SK-N-DZ (cell line): ENCODE measurements around the gene PDE6G.

RAMPAGE:
- cytosol, long total RNA, result no peak
- nucleus, long total RNA, result no peak
These were observed 3.3 kb downstream of the ACTG1 start for GRCh38 chr17:81508970-81509965.

GRCh38 chr17:81567171-81567937 lies 15.2 kb upstream of the FAAP100 start:
RAMPAGE:
- cytosol, long total RNA, result no peak
- nucleus, long total RNA, result no peak

GRCh38 chr17:81621634-81622312 lies 15.1 kb downstream of the NPLOC4 start:
RAMPAGE:
- cytosol, long total RNA, result no peak
- nucleus, long total RNA, result no peak

DNA sequence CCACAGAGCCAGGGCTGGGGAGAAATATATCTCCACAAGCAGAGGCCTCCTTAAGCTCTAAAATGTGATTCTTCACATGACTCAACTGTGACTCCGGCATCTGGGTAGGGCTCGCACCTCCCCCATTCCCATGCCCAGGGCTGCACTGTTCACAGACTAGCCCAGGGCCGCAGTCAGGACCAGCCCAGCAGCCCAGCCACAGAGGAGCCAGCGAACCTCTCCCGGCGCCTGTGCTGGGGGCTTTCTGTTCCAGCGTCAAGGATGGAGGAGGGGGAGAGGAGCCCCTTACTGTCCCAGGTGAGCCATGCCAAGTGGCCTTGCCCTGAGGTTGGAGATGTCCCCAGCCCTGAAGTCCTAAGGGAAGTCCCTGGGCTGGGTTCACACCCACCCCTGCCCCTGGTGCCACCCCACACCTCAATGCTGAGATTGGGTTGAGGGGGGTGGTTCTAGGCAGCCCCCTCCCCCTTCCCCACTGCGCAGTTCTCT lies 5.2 kb downstream of the TSPAN10 start:
RAMPAGE:
- cytosol, long total RNA, result no peak
- nucleus, long total RNA, result no peak

DNA sequence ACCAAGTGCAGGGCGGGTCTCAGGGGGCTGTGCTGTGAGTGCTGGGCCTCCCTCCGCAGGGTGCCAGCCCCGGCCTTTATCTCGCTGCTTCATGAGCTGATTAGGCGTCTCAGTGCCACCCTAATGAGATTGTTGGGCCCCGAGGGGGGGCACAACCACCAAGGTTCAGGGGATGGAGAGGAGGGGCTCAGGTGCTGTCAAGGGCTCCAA lies at the start of gene PDE6G:
TSS of gene PDE6G (minus strand) at position 52 of the 210 bp plus-strand sequence.
RAMPAGE:
- cytosol, long total RNA, result no peak
- nucleus, long total RNA, result no peak

DNA sequence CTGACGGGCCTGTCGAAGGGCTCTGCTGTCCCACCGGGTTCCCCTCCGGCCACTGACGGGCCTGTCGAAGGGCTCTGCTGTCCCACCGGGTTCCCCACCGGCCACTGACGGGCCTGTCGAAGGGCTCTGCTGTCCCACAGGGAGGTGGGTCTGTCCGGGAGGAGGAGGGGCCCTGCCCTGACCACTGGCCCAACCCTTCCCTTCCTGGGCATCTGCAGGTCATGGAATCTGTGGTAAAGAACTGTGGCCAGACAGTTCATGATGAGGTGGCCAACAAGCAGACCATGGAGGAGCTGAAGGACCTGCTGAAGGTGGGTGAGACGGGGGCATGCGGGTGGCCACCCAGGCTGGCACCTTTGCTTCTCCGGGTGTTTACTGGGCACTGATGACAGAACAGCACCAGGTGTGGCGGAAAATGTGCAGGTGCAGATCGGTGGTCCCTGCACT lies 3.0 kb downstream of the HGS start:
RAMPAGE:
- cytosol, long total RNA, result no peak
- nucleus, long total RNA, result no peak

DNA sequence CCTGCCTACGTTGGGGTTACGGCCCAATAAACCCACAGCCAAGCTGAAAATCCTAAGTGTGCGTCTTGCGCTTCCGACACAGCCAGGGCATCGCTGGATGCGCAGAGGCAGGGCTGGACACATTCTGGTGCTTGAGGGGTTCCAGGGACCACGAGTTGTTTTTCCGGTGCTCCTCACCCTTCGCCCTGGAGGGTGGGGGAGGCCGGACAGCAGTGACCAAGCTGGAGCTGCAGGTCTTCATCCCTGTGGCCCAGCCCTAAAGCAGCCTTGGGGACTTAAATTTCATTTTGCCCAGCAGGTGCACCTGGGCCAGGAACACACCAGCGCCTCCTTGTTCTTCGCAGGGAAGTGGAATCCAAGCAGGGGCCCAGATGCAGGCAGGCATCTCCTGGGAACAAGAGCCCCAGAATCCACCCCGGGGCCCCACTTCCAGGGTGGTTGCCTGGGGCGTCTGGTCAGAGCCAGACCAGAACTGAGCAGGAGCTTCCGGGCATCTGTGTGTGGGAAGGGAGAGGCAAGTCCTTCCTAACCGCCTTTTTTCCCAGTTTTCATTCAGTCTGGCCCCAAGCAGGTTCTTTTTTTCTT lies 925 bp upstream of the SLC25A10 start:
RAMPAGE:
- cytosol, long total RNA, result no peak
- nucleus, long total RNA, result no peak

GRCh38 chr17:81804570-81805571 lies 921 bp downstream of the GCGR start:
RAMPAGE:
- cytosol, long total RNA, result no peak
- nucleus, long total RNA, result no peak

DNA sequence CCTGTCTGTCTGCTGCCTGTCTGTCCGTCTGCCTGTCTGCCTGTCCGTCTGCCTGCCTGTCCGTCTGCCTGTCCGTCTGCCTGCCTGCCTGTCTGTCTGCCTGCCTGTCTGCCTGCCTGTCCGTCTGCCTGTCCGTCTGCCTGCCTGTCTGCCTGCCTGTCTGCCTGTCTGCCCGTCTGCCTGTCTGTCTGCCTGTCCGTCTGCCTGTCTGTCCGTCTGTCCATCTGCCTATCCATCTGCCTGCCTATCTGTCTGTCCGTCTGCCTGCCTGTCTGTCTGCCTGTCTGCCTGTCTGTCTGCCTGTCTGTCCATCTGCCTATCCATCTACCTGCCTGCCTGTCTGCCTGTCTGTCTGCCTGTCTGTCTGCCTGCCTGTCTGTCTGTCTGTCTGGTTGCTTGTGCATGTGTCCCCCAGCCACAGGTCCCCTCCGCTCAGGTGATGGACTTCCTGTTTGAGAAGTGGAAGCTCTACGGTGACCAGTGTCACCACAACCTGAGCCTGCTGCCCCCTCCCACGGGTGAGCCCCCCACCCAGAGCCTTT lies 5.5 kb downstream of the GCGR start:
RAMPAGE:
- cytosol, long total RNA, result no peak
- nucleus, long total RNA, result no peak

RAMPAGE:
- cytosol, long total RNA, result no peak
- nucleus, long total RNA, result no peak
These were observed 7.6 kb upstream of the PPP1R27 start for GRCh38 chr17:81842359-81842971.

RAMPAGE:
- cytosol, long total RNA, result no peak
- nucleus, long total RNA, result no peak
These were observed 1.9 kb downstream of the P4HB start for GRCh38 chr17:81858245-81859033.

RAMPAGE:
- cytosol, long total RNA, result no peak
- nucleus, long total RNA, result no peak
These were observed 1.6 kb downstream of the ARHGDIA start for GRCh38 chr17:81869170-81870318.

DNA sequence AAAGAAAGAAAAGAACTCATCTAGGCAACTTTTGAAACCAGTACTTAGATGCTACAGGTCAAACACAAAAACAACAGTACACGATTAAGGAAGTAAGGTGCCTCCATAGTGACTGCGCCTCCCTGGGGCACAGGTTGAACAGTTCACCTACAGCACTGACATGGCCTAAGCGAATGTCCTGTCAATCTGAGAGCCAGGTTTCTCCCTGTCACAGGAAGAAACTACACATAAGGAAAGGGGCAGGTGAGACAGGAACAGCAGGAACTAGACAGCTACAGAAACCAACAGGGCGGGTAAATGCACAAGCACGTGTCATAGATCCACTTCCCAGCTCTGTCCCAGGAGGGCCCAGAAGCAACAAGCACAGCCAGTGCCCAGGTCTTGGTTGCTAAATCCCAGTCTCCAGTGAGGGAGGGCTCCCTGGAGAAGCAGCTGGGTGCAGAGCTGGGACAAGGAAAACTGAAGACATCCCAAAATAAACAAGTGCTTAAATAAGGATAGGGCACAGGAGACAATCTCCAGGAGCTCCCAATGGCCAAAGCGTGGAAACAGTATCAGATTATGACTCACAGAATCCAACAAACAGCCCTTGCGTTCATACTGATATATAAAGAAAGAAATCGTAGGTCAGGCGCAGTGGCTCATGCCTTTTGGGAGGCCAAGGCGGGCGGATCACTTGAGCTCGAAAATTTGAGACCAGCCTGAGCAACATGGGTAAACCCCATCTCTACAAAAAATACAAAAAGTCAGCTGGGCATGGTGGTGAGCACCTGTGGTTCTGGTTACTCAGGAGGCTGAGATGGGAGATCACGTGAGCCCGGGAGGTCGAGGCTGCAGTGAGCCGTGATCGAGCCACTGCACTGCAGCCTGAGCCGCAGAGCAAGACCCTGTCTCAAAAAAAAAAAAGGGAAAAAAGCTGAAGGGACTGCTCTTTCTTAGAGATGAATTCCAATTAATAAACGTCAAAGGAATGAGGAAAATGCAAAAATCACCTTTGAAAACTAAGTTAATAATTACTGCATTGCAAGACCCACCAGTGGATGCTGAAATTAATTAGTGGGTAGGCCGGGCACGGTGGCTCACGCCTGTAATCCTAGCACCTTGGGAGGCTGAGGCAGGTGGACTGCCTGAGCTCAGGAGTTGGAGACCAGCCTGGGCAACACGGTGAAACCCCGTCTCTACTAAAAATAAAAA lies 8.4 kb upstream of the ARHGDIA start:
RAMPAGE:
- cytosol, long total RNA, result no peak
- nucleus, long total RNA, result no peak

DNA sequence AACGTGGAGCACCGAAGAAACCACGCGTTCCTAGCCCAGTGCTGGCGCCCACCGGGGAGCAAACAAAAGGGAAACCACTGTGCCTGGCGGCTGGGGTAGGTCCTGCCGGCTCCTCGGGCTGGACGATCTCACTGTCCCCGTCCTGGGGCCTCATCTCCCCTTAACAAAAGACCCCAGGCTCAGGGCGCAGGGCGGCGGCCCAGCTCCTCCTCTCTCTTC lies 447 bp downstream of the CENPX start:
RAMPAGE:
- cytosol, long total RNA, result no peak
- nucleus, long total RNA, result no peak

RAMPAGE:
- cytosol, long total RNA, result no peak
- nucleus, long total RNA, result no peak
These were observed 11.6 kb upstream of the DUS1L start for GRCh38 chr17:82077109-82077668.

RAMPAGE:
- cytosol, long total RNA, result no peak
- nucleus, long total RNA, result no peak
These were observed 8.5 kb downstream of the FASN start for GRCh38 chr17:82089438-82089945.

GRCh38 chr17:82090146-82090785 lies 7.8 kb downstream of the FASN start:
RAMPAGE:
- cytosol, long total RNA, result no peak
- nucleus, long total RNA, result no peak

DNA sequence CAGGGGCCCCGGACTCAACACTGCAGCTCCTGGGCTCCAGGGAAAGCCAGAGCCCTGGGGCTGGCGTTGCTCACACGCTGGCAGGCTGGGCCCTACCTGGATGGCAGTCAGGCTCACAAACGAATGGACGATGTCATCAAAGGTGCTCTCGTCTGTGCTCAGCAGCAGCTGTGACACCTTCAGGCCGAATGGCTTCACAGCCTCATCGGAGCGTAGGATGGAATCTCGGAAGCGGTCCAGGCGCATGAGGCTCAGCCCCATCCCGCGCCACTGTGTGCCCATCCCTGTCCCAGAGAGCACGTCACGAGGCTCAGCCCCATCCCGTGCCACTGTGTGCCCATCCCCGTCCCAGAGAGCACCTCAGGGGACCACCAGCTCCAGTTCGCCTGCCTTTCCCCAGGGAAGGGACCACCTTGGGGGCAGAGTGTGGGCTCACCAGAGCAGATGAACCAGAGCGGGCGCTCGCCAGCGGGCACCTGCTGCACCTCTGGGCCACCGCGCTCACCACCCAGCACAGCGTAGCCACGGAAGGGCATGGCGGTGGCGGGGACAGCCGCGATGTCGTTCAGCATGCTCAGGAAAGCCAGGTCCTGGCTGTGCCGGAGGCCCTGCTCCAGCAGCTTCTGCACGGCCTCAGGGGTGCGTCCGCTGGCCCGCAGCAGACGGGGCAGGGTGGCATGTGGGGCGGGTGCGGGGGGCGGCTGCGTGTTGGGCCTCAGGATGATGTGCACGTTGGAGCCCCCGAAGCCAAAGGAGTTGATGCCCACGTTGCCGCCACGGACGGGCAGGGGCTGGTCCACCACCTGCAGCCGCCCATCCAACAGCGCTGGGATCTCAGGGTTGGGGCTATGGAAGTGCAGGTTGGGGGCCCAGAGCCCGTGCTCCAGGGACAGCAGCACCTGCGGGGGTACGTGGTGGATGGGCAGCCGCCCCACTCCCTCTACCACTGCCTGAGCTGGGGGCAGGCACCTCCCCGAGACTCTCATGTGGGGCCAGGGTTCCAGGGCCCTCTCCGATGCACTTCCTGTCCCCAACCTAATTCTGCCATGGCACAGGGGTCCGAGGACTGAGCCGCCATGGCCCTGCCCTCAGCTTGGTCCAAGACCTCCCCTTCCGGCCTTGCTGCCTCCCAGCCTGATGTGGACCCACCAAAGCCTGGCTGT lies 6.9 kb downstream of the FASN start:
RAMPAGE:
- cytosol, long total RNA, result no peak
- nucleus, long total RNA, result no peak

DNA sequence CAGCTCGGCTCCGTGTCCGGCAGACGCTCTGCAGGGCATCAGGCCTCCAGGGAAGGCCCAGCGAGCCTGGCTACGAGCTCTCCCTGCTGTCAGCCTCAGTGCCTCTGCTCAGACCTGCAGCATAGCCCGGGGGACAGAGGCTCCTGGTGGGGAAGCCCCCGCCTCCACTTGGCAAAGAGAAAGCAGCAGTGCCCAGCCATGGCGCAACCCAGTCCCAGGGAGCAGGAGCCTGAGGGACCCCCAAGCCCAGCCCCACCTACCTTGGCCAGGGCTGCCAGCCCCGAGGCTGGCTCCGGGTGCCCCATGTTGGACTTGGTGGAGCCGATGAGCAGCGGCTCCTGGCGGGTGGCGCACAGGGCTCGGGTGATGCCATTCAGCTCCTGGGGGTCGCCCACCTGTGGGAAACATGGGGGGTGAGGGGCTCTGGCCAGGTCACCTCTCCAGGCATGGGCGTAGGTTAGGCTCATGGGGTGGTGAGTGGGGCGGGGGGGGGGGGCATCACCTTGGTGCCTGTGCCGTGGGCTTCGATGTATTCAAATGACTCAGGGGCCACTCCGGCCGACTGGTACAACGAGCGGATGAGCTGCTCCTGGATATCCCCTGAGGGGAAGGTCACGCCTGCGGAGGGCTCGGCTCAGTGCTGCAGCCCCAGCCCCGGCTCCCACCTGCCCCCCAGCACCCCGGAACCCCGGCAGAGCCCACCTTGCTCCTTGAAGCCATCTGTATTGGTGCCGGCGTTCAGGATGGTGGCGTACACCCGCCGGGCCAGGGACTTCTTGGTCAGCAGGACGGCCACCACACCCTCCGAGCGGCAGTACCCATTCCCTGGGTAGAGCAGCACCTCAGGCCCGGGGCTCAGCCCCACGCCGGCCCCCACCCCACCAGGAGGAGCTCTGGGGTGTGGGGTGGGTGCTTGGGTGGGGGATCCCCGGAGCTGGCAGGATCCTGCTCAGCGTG lies 5.6 kb downstream of the FASN start:
RAMPAGE:
- cytosol, long total RNA, result no peak
- nucleus, long total RNA, result no peak

RAMPAGE:
- cytosol, long total RNA, result no peak
- nucleus, long total RNA, result no peak
These were observed 4.9 kb downstream of the FASN start for GRCh38 chr17:82093152-82093505.